Liver (tissue), 9 donors: Measurements from ENCODE around the genes MKKS and FLRT3.

- PRO-cap, 5 experiments = peak in 1 of 5 experiments; most common minus-strand start chr20:10271265 (in 1)
- RAMPAGE, long total RNA, 2 experiments = no peak in any of the 2 experiments
- RRBS = no CpG with 5 or more reads among the region's 9 CpGs
These were observed 52.6 kb downstream of the SNAP25 start for GRCh38 chr20:10271177-10271650.

GRCh38 chr20:10397709-10397908, 36.4 kb downstream of the MKKS start:
- PRO-cap, 5 experiments = peak in 1 of 5 experiments; most common plus-strand start chr20:10397810 (in 1)
- RAMPAGE, long total RNA, 2 experiments = no peak in any of the 2 experiments

- PRO-cap, 5 experiments = peak in 2 of 5 experiments; most common plus-strand start chr20:10429792 (in 2); most common minus-strand start chr20:10429671 (in 2)
- RAMPAGE, long total RNA, 2 experiments = no peak in any of the 2 experiments
- RRBS = no CpG with 5 or more reads among the region's 6 CpGs
These were observed 4.9 kb downstream of the MKKS start for GRCh38 chr20:10428840-10429895.

- PRO-cap, 5 experiments = peak in 5 of 5 experiments; most common plus-strand start chr20:10434303 (in 3); most common minus-strand start chr20:10434204 (in 2)
- RAMPAGE, long total RNA, 2 experiments = start-site peak on the minus strand in 2 of 2 experiments, at chr20:10434147-10434222 at its widest, 507 to 1,734 reads per replicate
- RRBS = 3% methylated on average over 4 of the region's 74 CpGs
These were observed at the start of gene MKKS for GRCh38 chr20:10433533-10434386. TSS of gene MKKS (minus strand) at chr20:10434222.

GRCh38 chr20:10454126-10454593, 19.1 kb downstream of the SLX4IP start:
- PRO-cap, 5 experiments = no peak in any of the 5 experiments
- RAMPAGE, long total RNA, 2 experiments = no peak in any of the 2 experiments

- PRO-cap, 5 experiments = peak in 4 of 5 experiments; most common plus-strand start chr20:10672277 (in 3); most common minus-strand start chr20:10672146 (in 2)
- RAMPAGE, long total RNA, 2 experiments = no peak in any of the 2 experiments
- RRBS = 5% methylated on average over 9 of the region's 36 CpGs
These were observed 1.8 kb downstream of the JAG1 start for GRCh38 chr20:10671897-10672414.

DNA sequence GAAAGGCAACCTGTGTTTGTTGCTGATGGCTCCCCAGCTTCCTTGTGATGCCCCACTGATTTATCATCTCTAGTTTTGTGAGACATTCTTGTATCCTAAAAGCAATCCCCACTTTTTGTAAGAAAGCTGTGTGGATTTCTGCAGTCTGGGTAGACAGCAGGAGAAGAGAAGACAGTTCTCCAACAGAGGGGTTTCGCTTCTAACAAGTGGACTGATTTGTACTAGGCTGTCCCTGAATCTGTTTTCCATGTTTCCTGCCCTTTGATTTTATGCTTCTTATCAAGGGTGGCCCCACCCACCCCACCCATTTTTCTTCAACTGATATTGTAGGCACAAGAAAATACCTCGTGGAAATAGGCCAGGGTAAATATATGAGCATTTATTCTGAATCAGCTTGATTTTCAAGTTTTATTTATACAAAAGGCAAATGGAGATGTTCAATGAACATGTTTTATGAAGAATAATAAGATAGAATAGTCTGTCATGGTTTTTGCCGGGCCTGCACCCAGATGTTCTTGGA, 25.7 kb upstream of the JAG1 start:
- PRO-cap, 5 experiments = no peak in any of the 5 experiments
- RAMPAGE, long total RNA, 2 experiments = no peak in any of the 2 experiments
- RRBS = no CpG with 5 or more reads among the region's 3 CpGs

- PRO-cap, 5 experiments = no peak in any of the 5 experiments
- RAMPAGE, long total RNA, 2 experiments = no peak in any of the 2 experiments
- RRBS = no CpG with 5 or more reads among the region's 3 CpGs
These were observed 341.9 kb upstream of the JAG1 start for GRCh38 chr20:11015792-11016007.

GRCh38 chr20:11806466-11806729, 111.3 kb upstream of the BTBD3 start:
- PRO-cap, 5 experiments = peak in 1 of 5 experiments; most common minus-strand start chr20:11806593 (in 1)
- RAMPAGE, long total RNA, 2 experiments = no peak in any of the 2 experiments
- RRBS = no CpG with 5 or more reads among the region's 3 CpGs

- PRO-cap, 5 experiments = no peak in any of the 5 experiments
- RAMPAGE, long total RNA, 2 experiments = no peak in any of the 2 experiments
- RRBS = no CpG with 5 or more reads among the region's 4 CpGs
These were observed 426.5 kb upstream of the SPTLC3 start for GRCh38 chr20:12582276-12582589.

DNA sequence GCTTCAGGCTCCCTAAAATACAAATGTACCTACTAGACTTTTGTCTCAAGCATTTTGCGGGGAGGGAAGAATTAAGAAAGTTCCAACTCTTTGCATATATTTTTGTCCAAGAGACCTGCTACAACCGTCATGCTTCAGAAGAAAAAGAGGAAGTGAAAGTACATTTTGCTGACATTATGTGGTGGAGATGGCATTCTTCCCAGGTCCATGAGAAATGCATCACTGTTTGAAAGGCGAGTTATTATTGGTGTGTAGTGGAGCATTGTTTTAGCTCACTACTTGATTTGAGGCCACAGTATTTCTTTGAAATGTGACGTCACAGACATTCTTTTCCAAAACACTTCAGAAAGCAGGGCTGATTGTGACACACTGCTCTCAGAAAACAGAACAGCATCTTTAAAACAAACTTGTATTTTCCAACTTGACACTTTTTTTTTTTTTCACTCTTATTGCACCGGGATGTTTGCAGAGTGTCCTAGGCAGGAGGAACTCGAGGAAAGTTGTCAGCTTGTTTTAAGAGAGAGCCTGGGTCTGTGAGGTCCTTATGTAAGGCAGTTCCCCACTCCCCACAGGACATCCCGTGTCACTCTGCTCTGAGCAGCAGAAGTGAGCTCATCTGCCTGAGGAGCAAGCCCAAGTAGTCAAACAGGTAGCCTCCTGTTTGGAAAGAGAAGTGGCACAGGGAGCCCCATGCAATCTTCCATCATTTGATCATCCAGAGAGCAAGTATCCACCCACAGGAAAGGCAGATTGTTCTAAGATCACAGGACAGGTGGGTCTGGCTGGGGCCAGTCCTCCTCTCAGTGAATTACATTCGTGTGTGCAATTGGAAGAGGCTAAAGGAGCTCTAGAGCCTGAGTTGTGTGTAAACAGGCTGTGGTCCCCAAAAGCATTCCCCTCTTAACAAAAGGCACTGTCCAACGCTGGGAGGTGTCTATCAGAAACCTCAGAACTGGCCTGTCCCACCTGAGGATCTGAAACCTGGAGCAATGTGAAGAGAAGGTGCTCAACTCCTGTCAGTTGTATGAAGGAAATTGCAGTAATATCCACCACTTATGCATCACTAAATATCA, 1.2 kb downstream of the SPTLC3 start:
- PRO-cap, 5 experiments = peak in 4 of 5 experiments; most common plus-strand start position 335 of the sequence (in 1); most common minus-strand start position 146 of the sequence (in 2)
- RAMPAGE, long total RNA, 2 experiments = no peak in any of the 2 experiments
- RRBS = no CpG with 5 or more reads among the region's 9 CpGs

GRCh38 chr20:13221434-13222334, 610 bp downstream of the ISM1 start:
- PRO-cap, 5 experiments = peak in 5 of 5 experiments; most common plus-strand start chr20:13221782 (in 1); most common minus-strand start chr20:13222034 (in 5)
- RAMPAGE, long total RNA, 2 experiments = no peak in any of the 2 experiments
- RRBS = 2% methylated on average over 52 of the region's 98 CpGs

DNA sequence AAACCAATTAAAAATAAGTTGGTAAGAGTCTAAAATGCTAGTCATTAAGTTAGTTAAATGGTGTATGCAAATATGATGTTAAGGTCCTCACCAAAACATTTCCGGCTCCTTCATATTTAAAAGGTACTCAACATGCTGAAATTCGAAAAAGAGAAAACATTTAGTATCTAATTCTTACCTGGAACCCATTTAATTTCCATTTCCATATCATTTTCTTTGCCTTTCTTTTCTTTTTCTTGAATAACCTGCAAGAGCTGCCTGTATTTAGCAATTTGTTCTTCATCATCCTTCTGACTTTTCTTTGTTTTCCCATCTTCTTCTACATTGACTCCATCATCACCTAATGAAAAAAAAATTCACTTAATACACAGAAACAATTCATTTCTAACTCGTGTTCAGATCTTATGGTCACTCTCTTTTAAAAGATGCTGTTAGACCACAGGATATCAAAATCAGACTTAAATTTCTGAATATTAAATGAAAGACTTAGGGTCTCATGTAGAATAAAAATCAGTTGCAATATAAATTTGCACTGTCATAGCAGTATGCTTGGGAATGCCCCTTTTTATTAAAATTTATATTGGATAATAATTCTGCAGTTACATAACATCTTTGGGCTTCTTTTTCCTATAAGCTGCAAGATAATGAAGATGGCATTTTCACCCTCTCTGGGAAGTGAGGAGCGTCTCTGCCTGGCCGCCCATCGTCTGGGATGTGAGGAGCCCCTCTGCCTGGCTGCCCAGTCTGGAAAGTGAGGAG, 25.0 kb downstream of the ESF1 start:
- PRO-cap, 5 experiments = no peak in any of the 5 experiments
- RAMPAGE, long total RNA, 2 experiments = no peak in any of the 2 experiments
- RRBS = no CpG with 5 or more reads among the region's 6 CpGs

DNA sequence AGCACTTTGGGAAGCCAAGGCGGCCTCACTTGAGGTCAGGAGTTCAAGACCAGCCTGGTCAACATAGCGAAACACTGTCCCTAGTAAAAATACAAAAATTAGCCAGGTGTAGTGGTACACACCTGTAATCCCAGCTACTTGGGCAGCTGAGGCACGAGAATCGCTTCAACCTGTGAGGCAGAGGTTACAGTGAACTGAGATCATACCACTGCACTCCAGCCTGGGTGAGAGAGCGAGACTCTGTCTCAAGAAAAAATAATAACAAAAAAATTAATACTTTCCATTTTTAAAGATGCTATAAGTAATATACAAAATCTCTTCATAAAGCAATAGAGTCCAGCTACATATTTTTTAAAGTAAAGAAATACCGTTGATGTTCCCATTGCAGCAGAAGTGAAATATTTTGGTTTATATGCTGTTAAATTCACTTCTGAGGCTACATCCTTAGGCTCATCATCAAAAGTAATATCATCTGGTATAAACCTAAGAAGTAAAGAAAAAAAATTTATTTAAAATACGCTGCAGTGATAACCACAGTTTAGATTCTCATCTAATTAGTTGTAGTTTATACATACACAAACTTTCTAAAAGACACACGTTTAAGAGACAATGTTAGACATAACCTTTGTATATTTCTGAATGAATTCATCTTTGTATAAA, 15.1 kb downstream of the ESF1 start:
- PRO-cap, 5 experiments = no peak in any of the 5 experiments
- RAMPAGE, long total RNA, 2 experiments = no peak in any of the 2 experiments
- RRBS = no CpG with 5 or more reads among the region's 8 CpGs

GRCh38 chr20:14337186-14337893, at the start of gene FLRT3:
TSS of gene FLRT3 (minus strand) at chr20:14337612.
- PRO-cap, 5 experiments = peak in 5 of 5 experiments; most common plus-strand start chr20:14337736 (in 2); most common minus-strand start chr20:14337612 (in 4)
- RAMPAGE, long total RNA, 2 experiments = start-site peak on the minus strand in 2 of 2 experiments, at chr20:14337563-14337631 at its widest, 253 to 566 reads per replicate
- RRBS = no CpG with 5 or more reads among the region's 12 CpGs

GRCh38 chr20:14712236-14712490, 374.8 kb upstream of the FLRT3 start:
- PRO-cap, 5 experiments = peak in 2 of 5 experiments; most common plus-strand start chr20:14712417 (in 2)
- RAMPAGE, long total RNA, 2 experiments = no peak in any of the 2 experiments
- RRBS = no CpG with 5 or more reads among the region's 5 CpGs

GRCh38 chr20:16399758-16400222, 173.5 kb downstream of the KIF16B start:
- PRO-cap, 5 experiments = no peak in any of the 5 experiments
- RAMPAGE, long total RNA, 2 experiments = no peak in any of the 2 experiments

GRCh38 chr20:16475307-16475722, 97.9 kb downstream of the KIF16B start:
- PRO-cap, 5 experiments = no peak in any of the 5 experiments
- RAMPAGE, long total RNA, 2 experiments = no peak in any of the 2 experiments
- RRBS = no CpG with 5 or more reads among the region's 5 CpGs

GRCh38 chr20:16528086-16528505, 45.2 kb downstream of the KIF16B start:
- PRO-cap, 5 experiments = no peak in any of the 5 experiments
- RAMPAGE, long total RNA, 2 experiments = no peak in any of the 2 experiments
- RRBS = no CpG with 5 or more reads among the region's 4 CpGs

DNA sequence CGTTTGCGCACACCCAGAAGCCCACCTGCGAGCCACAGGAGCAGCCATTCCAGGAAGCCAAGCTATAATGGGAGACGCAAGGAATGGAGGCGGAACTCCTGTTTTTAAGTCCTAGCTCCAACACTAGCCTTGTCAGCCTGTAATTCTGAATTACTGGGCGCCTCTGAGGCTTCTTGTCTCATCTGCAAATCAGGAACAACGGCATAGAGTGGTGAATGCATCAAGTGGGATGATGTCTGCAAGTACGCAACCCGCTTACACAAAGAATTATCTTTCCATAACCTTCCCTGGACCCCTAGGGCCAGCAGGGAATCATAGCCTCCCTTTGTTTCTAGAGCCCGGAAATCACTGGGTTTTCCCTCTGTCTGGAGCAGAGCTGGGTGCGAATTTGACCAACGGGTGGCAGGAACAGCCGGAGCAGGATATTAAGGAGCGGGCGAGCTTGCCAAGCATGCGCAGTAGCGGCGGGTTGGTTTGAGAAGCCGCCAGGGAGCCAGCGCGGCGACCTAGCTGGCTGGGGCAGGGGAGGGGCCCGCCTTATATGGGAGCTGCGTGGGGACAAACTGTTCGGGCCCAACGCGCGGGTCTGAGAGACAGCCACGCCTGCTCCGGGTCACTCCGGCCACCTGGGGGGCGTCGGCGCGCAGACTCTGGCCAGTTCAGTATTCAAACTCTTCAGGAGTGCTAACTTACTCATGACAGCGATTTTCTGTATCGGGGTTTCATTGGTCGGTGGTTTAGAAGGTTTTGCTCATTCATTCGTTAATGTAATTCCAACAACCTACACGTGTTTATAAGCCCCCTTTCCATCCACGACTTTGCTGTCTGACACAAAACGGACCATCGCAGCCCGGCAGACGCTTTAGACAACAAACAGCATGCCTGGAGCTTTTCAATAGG, 1.5 kb upstream of the KIF16B start:
- PRO-cap, 5 experiments = peak in 2 of 5 experiments; most common plus-strand start position 456 of the sequence (in 1); most common minus-strand start position 390 of the sequence (in 1)
- RAMPAGE, long total RNA, 2 experiments = no peak in any of the 2 experiments
- RRBS = 8% methylated on average over 4 of the region's 45 CpGs